Neuron (in vitro differentiated cells): ENCODE measurements around a stretch of chr22.

- PRO-cap, result no peak
These were observed 22.9 kb upstream of the RFPL3 start for GRCh38 chr22:32334812-32335118.

DNA sequence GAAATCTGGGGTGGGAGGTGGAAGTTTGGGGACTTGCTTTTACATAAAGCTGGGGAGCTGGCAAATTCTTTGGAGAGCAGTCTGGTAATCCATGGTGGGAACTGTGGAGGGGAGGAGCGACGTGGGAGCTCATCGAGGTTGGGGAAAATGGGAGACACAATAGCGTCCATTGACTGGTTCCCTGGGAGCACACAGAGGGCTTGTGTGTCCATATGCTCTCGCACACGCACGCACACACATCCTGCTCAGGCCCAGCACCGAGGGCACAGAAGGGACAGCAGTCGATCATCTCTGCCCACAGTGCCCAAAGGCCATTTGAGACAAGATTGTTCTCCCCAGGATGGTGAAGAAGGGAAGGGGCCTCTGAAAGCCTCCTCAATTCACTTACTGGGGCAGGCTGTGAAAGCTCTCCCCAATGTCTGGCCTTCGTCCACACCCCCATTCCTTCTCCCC lies 53.7 kb downstream of the FBXO7 start:
- PRO-cap, result no peak

- PRO-cap, result no peak
These were observed 59.8 kb downstream of the FBXO7 start for GRCh38 chr22:32534313-32534936.

DNA sequence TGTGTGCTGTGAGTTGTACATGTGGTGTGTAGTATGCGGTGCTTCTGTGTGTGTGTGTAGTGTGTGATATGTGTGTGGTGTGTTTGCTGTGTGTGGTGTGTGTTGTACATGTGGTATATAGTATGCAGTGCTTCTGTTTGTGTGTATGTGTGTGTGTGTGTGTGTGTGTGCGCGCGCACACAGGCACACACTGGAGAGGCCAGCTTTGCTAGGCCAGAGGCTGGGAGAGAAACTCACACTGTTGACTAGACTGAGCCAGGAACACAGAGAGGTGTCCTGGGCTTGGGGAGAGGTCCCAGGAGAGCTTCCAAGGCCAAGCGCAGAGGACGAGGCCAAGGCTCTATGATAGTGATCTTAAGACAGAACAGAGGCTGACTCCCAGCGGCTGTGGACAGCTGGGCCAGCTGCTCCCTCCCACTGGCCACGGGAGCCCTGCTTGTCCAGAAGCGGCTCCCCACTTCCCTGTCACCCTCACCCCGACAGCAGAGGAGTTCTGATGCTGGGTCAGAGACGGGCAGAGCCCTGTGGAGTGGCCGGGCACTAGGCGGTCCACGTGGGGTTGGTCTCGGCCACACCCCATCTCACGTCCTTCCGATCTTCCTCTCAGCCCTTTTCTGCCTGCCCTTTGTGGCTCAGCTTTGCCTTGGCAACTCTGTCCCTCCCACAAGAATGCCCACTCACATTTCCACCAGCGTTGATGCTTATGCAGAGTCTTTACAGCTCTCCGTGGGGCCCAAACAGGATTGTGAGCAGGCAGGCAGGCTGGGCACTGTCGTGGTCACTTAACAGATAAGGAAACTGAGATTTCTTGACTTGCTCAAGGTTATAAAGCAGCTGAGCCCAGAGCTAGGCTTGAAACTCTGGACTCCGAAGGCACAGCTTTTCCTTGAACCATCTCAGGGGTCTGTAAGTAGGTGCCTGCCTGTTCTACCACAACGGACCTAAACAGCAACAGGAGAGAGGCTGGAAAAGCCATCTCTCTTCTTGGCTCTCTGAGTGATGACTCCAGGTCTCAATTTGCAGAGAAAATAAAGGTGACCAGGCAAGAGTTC lies 68.2 kb downstream of the FBXO7 start:
- PRO-cap, result no peak

GRCh38 chr22:32555235-32555770 lies 80.7 kb downstream of the FBXO7 start:
- PRO-cap, result no peak

GRCh38 chr22:32562413-32562910 lies 87.9 kb downstream of the FBXO7 start:
- PRO-cap, result no peak

- PRO-cap, result no peak
These were observed 145.0 kb downstream of the FBXO7 start for GRCh38 chr22:32619497-32620049.

DNA sequence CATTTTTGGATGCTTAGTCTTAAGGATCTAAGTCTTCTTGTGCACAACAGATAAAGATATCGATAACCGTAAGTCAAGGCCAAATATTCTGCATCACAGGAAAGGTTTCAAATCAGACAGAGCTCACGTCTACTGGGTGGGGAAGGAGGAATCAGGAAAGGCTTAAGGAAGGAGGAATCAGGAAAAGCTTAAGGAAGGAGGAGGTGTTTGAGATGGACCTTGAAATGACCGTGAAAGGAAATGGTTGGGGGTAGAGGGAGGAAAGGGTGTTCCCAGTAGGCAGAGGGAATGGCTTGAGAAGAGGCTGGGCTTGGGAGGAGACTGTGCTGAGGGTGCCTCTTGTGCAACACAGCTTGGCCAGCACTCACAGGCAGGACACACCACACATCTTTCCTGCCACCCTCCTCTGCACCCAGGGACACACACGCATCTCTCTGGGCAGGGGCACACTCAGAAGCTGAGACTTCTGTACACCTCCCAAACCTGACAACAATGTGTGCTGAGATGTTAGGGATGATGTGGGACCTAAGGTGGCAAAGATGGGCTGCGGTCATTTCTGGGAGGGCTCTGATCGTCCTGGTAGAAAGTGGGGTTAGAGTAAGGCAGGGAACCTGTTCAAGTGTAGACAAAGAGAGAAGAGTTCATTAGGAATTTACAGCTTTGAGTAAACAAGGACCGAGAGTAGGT lies 151.4 kb downstream of the FBXO7 start:
- PRO-cap, result no peak

DNA sequence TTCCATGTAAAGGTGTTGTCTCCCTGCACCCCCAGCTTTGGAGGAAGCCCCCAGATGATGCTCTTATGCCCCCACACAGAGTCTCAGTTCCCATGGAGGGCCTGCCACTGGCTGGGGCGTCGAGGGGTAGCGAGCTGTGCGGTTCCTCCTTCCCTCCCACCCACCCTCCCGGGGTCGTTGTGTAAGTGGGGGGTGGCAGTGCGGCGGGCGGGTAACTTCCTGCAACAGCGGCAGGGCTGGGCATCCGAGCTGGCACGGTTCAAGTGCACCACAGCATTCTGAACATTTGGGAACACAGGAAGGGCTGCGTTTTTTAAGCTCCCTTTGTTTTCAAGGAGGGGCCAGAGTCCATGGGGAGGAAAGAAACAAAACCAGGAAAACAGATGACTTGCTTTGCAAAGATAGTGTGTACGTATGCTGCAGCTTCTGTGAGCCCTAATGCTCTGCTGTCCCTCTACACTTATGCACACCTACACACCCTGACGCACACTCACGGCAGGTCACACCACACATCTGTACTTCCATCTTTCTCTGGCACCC lies 152.4 kb downstream of the FBXO7 start:
- PRO-cap, result no peak

DNA sequence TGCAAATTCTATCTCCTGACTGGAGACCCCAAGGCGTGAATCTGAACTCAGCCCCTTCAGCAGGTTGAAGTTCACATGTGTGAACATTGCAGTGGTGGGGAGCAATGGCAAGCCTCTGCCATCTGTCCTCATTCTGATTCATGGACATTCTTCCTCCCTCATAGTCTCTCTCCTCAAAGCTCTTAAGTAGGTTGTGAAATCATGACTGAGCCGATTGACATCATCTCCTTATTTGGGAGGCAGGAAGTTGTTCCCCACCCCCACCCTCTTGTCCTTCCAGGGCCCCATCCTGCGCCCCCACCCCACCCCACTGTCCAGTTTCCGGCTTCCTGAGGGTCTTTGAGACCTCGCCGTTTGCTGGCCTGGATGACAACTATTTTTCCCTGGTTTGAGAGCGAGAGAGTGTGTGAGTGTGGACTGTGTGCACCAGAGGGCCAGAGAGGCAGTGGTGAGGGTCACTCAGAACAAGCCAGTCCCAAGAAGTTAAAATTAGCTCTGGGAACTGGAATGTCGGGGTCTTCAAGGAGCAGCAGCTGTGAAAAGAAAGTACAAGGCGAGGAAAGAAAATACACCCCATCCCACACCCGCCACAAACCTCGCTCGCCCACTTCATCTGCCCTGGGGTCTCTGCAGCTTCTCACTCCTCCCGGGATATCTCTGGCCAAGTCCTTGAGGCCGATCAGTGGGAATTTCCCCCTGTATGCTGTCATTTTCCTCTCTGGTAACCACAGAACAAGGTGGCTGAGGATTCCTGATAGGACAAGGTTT lies 36.6 kb upstream of the TIMP3 start:
- PRO-cap, result no peak

DNA sequence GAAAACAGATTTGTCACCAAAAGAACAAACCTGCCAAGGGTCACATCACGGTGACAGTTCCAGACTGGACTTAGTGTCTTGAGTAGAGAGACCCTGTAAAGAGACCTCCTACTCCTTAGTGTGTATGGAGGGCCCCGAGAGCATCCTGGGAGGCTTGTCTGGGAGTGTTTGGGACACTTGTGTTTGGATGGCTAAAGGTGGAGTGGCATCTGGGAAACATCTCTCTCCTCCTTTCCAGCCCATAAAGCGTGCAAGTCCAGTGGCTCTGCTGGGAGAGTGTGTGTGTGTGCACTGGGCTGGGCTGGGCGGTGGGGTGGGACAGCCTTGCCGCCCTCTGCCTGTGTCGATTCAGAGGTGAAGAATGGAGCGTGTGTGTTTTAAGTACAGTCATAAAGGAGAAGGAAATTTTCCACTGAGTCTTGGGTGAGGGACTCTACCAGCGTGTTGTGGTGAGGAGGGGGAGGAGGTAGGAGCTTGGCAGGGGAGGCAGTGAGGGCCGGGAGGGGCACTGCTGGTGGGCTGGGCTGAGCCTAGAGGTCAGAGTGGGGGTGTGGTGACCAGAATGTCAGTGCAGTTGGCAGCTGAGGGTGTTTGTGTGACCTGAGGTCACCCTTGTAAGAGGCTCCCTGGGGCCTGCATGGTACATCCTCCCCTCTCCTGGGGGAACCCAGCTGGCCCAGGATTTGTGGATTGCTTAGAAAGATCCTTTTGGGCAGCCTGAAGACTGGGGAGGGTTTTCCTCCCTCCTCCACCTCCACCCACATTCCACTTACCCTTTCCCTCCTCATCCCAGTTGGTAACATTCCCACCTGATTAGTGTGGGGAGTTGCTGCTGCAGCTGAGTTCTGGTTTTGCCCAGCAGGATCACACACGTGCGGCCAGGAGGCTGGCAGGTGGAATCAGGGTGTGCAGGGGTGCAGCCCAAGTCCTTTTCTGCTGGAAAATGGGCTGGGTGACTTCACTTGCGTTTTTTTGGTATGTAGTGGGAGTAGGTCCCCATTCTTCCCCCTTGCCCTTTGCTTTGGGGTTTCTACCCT lies 1.7 kb downstream of the TIMP3 start:
- PRO-cap, result no peak

- PRO-cap, result no peak
These were observed 10.7 kb downstream of the TIMP3 start for GRCh38 chr22:32811958-32812941.

DNA sequence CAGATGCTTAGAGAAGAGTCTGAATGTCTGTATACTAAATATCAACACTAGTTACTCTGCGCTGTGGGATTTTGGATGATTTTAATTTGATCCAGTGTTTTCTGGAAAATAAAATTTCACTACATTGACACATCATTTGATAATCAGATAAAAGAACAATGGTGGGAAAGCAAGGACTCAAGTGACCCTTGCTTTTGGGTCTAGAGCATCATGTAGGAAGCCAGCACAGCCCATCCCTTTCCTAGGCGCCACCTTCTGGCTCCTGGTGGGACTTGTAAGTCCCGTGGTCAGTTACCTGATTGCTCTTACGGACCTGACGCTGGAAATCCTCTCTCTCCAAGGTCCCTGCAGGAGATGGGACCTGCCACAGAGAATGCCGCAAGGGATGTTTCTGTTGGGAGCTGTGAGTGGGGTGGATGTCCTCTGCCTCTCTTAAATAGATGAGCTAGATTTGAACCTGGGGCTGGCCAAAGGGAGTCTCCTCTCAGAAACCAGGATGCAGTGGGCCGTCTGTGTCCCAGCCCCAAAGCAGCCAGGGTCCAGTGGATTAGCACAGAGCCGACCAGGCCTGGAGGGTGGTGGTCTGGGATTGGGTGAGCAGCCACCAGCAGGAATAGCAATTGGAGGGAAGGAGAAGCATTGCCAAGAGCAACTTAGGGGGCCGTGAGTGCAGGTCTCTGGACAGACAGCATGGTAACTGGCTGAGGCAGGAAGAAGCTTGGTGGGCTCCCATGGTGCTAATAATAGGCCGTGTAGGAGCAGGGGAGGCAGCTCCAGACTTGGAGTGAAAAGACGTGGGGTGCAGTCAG lies 21.7 kb downstream of the TIMP3 start:
- PRO-cap, result no peak

DNA sequence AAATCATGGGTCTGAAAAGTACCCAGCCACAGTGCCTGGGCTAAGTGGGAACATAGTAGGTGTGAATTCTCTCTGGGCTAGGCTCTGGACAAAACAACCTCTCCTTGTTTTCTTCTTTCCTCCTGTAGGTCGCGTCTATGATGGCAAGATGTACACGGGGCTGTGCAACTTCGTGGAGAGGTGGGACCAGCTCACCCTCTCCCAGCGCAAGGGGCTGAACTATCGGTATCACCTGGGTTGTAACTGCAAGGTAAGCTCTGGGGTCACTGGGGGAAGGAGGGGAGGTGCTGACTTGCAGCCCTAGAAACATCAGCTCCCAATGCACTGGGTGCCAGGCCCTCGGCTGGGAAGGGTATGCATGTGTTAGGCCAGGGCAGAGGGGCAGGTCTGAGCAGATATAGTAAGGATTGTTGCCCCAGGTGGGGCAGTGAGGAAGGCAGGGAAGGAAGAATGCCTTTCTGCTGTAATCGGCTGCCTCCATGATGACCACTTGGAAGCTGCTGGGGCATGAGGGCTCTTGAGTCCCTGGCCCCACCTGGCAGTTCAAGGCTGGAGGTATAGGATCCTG lies 56.5 kb downstream of the TIMP3 start:
- PRO-cap, result no peak

DNA sequence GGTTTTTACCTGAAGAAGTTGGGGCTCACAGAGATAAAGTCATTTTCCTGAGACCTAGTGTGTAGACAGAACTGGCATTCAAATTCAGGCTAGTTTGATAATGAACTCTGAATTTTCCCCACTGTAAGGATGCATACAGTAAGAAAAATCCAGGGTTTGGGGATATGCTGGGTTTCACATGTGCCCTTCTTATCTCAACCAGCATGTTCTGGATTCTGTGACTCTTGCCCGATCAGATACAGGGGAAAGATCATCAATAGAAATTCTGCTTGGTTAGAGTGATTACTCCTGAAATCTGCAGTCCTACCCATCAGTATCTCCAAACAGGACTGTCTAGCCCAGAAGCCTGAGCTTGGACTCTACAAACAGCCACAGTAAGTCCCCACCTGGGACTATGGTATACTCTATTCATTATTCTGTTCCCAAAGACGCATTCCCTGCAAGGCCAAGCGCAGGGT lies 62.3 kb downstream of the TIMP3 start:
- PRO-cap, result no peak

GRCh38 chr22:33335641-33336313 lies 277.6 kb upstream of the SYN3 start:
- PRO-cap, result no peak

DNA sequence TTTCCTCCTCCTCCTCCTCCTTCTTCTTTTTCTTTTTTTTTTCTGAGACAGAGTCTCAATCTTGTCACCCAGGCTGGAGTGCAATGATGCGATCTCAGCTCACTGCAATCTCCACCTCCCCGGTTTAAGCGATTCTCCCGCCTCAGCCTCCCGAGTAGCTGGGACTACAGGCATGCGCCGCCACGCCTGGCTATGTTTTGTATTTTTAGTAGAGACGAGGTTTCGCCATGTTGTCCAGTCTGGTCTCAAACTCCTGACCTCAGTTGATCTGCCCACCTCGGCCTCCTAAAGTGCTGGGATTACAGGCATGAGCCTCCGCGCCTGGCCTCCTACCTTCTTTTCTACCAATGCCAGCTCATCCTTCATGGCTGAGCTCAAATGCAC lies 288.1 kb upstream of the SYN3 start:
- PRO-cap, result no peak

DNA sequence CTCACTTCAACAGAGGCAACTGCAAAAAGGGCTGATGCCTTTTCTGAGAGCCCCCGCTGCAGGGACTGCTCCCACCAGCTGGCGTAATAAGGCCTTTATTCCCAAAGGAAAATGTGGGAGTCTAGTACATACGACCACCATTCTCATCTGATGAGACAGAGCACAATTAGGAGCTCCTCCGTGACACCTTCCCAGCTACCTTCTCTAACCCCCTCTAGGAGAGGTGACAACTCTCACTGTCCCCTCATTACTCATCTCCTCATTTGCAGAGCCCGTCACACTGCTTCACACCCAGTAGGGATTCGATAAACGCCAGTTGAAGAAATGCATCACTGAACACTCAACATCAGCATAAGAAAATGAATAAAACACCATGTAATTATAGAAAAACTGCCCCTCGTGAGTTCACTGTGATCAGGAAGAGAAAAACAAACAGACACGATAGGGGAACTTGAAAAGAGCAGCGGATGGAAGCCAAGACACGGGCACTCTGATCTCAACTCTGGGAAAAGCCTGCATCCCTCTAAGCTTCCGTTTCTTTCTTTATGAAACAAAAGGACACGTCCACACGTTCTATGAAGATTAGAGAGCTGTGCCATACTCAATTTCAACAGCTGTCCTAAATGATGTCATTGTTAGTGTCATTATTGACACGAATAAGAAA lies 357.0 kb downstream of the LARGE1 start:
- PRO-cap, result no peak

- PRO-cap, result no peak
These were observed 176.8 kb downstream of the LARGE1 start for GRCh38 chr22:33743269-33744178.

GRCh38 chr22:33873756-33874489 lies 46.4 kb downstream of the LARGE1 start:
- PRO-cap, result no peak